Paraaortic lymph node (tissue), 1 donor: ENCODE results near the gene TENT4A.

- PRO-cap = no peak
Measured at GRCh38 chr5:3311467-3311826, 284.2 kb upstream of the IRX1 start.

GRCh38 chr5:3741559-3741908 is 145.9 kb downstream of the IRX1 start:
- PRO-cap = no peak

- PRO-cap = no peak
Measured at GRCh38 chr5:5025579-5026103, 114.5 kb upstream of the ADAMTS16 start.

DNA sequence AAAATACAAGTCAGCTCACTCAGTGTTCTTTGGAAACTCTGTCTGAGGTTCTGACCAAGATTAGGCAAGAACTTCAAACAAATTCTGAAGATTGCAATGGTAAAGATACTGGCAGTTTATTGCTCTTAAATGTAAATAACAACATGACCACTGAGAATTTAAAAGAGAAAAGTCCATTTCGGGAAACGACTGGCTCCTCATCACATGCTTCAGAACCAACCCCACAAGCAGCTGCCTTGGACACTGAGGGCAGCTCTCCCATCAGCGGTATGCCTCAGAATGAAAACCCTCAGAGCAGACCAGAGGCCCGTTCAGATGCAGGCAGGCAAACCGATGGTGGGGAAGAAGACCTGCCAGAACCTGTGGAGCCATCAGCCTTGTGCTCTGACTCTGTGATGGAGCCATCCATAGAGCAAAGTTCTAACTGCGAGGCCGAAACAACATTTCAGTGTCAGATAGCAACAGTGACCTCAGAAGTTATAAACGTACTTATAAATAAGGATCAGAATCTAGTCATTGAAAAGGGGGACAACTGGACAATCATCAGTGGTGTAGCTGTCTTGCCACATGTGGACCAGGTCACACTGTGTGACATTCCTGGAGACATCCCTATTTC is 40.7 kb downstream of the ICE1 start:
- PRO-cap = no peak

DNA sequence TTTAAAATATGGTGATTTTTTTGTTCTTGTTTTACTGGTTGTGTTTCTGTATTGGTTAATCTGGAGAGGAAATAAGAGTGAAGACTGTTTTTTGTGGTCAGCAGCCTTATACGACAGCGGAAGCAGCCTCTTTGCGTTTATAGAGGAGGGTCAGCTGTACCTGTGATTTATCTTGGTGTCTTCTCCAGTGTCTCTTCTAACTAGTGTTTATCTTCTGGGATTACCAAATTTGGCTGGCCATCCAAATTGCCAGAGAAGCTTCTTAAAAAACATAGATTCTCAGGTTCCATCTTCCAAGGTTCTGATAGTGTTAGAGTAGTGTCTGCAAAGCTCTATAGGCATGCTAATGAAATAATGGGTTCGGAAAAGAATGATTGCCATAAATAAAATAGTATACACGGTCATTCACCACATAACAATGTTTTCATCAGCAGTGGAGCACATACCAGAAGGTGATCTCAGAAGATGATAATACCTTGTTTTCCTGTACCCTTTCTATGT is 58.8 kb downstream of the ICE1 start:
- PRO-cap = unidirectional peak, minus-strand start at position 138 of the sequence

DNA sequence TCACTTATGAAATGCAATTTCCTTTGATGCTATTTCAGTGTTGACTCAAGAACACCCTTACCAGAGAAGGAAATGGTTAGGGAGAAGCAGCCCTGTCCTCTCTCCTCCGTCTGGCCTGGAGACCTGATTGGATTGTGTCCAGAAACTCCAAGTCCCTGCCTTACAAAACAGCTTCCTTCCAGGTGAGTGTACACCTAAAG is 116.6 kb downstream of the MED10 start:
- PRO-cap = unidirectional peak, plus-strand start at position 63 of the sequence

DNA sequence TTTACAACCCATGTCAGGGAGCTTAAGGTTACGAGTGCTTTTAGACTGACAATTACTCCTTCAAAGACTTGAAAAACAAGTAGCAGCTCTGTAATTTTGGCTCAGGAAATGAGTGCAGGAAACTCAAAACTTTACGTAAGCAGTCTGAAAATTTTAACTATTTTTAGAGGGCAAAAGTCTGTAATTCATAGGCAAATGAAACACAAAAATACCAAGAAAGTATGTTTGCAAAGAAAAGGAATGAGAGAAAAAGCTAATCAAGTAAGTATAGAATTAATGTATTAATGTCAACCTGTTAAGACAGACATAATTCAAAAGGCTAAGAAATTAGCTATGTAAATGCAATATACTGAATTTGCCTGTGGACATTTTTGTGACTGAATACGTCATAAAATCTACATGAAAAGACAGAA is 36.9 kb downstream of the UBE2QL1 start:
- PRO-cap = unidirectional peak, minus-strand start at position 62 of the sequence

- PRO-cap = no peak
Measured at GRCh38 chr5:6660241-6660744, 27.1 kb downstream of the SRD5A1 start.

DNA sequence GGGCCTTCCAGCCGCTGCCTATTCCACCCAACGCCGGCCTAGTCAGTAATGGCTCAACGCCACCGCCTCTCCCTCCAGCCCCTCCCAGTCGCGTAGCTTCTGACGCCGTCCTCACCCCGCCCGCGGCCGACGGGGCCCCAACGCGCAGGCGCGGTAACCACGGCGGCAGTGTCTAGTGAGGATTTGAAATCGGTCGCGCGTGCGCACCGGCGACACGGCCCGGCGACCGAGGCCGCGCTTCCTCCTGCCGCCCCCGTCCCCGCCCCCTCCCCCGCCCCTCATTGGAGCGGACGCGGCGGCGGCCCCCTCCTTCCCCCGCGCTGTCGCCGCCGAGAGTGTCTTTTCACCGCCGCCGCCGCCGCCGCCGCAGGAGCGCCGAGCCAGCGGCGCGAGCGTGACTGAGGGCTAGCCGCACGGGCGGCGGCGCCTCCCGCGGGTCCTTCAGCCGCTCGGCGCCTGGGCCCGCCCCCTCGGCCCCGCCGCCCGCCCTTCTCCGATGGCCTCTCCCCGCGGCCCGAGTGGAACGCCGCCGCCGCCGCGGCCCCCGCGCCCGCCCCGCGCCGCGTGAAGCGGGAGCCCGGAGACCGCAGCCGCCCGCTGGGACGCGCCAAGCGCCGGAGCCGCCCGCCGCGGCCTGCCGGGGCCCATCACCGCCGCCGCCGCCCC is at the start of gene TENT4A:
Gene TENT4A, plus strand, starts transcription at position 310 of the 666 bp plus-strand sequence.
- PRO-cap = bidirectional peak, plus-strand start at position 369 of the sequence, minus-strand start at position 40 of the sequence

GRCh38 chr5:6715660-6716594 is 2.7 kb downstream of the TENT4A start:
- PRO-cap = bidirectional peak, plus-strand start at chr5:6716118, minus-strand start at chr5:6716027

GRCh38 chr5:6721233-6722188 is 8.3 kb downstream of the TENT4A start:
- PRO-cap = no peak

GRCh38 chr5:6736947-6737418 is 23.8 kb downstream of the TENT4A start:
- PRO-cap = no peak

DNA sequence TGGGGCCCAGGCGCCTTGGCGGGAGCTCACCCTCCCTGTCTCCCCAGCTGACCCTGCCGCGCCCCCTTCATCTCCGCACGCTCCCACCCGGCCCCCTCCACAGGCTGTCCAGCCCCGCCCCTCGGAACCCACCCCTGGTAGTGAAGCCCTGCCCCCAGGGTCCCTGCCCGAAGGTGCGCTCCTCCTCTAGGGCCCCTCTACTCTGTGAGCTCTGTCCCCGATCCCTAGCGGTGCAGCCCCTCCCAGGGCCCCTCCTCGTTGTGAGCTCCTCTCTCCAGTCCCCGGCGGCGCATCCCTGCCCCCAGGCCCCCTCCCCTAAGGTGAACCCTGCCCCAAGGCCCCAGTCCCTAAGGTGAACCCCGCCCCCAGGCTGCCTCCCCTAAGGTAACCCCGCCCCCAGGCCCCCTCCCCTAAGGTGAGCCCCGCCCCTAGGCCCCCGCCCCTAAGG is 706 bp downstream of the CFAP90 start:
- PRO-cap = no peak

GRCh38 chr5:8784128-8784623 is 761.7 kb downstream of the SEMA5A start:
- PRO-cap = unidirectional peak, minus-strand start at chr5:8784418

- PRO-cap = no peak
Measured at GRCh38 chr5:9408721-9409230, 137.1 kb downstream of the SEMA5A start.

DNA sequence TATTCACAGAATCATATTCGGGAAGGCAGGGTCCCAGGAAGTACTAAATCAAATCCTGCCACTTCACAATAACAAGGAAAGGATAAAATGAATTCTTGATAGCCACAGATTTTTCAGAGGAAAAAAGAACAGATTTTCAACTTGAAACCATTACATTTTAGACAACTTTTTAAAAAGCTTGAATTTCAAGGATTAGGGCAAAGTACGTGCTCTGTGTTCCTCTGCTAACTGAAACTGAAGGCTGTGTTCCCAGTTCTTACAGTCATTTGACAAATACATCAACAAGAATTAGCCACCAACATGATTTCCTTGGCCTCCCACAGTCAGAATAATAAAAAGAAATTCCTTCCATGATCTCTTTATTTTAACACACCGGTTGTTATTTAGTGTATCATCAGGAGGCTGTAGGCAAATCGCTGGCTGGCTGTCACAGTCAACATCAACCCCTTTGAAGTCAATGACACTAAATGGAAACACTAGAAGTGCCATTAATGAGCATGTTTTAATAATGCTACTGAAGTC is 61.8 kb downstream of the SEMA5A start:
- PRO-cap = no peak

- PRO-cap = no peak
Measured at GRCh38 chr5:10331323-10332034, 22.0 kb upstream of the MARCHF6 start.

DNA sequence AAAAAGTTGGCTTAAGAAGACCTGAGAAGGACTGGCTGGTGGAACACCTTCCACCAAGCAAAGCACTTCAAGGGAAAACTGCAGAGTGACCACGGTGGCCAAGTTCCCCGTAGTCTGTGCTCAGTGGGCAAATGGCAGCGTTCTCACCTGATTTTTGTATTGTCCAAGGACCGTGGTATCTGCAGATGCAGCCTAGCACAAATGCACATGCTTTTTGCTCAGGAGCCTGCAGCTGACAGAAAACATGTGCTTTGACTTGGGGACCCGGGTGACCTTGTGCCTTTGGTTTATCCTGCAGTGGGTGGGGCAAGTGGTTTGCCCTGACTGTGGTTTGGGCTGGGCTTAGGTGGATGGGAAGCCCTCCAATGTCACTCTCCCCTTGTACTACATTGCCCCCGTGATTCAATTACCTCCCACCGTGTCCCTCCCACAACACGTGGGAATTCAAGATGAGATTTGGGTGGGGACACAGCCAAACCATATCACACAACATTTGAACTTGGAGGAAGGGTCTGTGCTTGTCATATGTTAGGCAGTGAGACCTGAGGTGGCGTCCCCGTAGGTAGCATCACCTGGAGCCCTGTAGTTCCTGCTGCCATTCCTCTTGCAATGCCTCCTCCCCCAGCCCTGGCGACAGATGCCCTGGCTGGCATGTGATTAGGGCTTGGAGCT is 1.9 kb downstream of the ANKRD33B start:
- PRO-cap = no peak

- PRO-cap = no peak
Measured at GRCh38 chr5:10577605-10578046, 13.8 kb downstream of the ANKRD33B start.

- PRO-cap = unidirectional peak, plus-strand start at chr5:10607275; bidirectional peak, plus-strand start at chr5:10607361, minus-strand start at chr5:10607369; bidirectional peak, plus-strand start at chr5:10607477, minus-strand start at chr5:10607419
Measured at GRCh38 chr5:10606972-10607747, 43.3 kb downstream of the ANKRD33B start.